Bronchial lymph node (tissue), 1 donor: ENCODE measurements around a stretch of chr10.

DNA sequence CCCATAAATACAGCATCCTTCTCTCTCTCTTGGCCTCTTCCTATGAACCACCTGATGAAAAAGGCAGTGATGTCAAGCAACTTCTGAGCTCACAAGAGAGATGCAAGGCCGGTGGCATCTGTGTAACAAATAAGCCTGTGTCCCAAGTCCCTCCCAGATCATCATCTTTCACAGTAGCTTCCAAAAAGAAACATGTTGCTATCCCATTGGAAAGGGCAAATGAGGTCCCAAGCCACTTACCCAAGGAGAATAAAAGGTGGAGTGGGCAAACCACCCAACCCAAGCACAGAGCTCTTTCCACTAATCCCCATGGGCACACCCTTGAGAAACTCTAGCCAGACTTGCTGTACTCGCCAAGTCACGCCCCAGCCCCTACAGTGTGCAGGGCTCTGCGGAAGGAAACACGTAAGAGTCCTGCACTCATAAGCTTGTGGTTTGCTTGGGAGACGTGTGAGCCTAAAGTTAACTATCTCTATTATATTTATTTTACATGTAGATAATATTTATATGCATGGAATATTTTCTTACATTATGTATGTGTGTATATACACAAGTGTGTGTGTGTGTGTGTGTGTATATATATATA lies 430.5 kb upstream of the MGMT start:
- PRO-cap: unidirectional peak, minus-strand start at position 333 of the sequence

GRCh38 chr10:129710459-129710854 lies 243.4 kb downstream of the MGMT start:
- PRO-cap: no peak

- PRO-cap: bidirectional peak, plus-strand start at chr10:129970858, minus-strand start at chr10:129970798
Measured at GRCh38 chr10:129970725-129970958, 6.6 kb upstream of the EBF3 start.

DNA sequence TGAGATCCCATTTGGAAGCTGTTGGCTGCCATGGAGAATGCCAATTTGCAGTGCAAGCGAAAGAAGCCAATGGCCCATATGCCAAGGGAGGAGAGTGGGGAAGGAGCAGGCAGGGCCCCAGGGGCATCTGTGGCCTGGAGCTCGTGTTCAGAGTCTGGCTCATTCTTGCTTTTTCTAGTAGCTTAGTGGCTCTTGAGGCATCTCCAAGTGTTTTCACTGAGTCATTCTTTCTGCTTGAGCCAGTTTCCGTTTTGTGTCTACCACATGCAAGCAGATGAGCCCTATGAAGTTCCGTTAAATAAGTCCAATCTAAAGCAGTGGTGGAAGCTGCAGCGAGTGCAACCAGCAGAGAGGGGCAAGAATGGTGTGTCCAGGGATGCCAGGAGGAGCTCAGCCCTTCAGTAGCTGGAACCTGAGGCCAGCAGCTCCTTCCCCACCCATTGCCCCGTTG lies 57.3 kb upstream of the EBF3 start:
- PRO-cap: no peak

- PRO-cap: bidirectional peak, plus-strand start at chr10:130110579, minus-strand start at chr10:130110477
Measured at GRCh38 chr10:130110147-130110713, 400 bp downstream of the C10orf143 start.

- PRO-cap: no peak
Measured at GRCh38 chr10:130137687-130138560, 1.7 kb downstream of the GLRX3 start.

GRCh38 chr10:131269436-131269785 lies 42.1 kb downstream of the TCERG1L start:
- PRO-cap: no peak

DNA sequence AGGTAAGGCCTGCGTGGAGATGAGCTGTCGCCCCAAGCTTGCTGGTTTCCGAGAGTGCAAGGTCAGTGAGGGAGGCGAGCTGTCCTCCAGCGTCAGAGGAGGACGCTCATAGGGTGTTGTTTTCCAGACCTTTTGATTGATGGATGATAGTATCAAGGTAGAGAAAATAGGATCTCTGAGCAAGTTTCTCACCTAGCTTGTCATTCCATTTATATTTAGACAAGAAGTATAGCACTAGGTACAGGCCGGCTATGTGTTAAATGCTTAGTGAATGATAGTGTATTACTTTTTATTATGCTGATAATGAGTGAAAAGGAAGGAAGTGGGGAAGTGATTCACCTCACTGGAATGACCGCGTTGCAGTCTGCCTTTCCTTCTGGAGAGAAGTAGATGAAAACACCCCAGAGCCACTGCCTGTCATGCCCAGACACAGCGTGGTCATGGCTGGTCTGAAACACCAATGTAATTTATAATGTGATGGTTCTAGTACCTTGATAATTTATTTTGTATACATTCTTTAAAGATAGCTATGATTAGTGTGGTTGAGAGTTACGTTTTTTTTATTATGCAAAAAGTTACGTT lies 33.8 kb downstream of the BNIP3 start:
- PRO-cap: no peak

DNA sequence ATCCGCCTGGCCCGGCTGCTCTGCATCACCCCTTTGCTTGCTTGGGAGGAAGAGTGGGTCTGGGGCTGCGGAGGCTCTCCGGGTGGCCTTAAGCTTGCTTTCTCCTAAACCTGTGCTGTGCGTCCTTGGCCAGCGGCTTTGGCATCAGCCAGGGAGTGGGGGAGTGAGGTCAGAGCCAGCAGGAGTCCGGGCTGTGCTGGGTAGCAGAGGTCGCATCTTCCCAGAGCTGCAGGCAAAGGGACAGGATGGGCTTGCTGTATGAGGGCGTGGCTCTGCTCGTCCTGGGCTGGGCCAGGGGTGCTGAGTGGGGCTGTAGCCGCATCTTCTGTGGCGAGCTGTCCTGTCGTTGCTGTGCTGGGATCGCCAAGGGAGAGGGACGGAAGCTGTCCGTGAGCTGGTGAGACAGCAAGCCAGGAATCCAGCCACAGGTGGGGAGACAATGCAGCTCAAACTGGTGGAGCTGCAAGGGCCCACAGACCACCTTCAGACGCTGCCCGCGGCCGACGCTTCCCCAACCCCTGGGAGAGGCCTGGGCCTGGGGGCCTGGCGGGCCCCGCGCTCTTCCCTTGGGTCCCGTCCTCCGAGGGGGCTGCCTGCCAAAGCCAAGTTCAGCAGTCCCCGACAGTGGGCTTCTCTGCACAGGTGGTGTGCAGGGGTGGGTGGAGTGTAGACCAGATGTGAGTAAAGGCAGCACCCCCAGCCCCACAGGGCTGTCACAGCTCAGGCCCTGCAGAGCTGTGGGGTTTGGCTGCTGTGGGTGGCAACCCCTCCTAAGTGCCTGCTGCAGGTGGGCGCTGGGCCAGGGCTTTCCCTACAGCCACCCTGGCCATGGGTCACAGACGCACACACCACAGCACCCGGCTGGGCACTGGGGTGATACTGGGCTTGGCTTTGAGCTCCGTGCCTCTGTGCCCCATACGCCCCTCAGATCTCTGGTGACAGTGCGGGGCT lies 20.8 kb downstream of the BNIP3 start:
- PRO-cap: no peak

DNA sequence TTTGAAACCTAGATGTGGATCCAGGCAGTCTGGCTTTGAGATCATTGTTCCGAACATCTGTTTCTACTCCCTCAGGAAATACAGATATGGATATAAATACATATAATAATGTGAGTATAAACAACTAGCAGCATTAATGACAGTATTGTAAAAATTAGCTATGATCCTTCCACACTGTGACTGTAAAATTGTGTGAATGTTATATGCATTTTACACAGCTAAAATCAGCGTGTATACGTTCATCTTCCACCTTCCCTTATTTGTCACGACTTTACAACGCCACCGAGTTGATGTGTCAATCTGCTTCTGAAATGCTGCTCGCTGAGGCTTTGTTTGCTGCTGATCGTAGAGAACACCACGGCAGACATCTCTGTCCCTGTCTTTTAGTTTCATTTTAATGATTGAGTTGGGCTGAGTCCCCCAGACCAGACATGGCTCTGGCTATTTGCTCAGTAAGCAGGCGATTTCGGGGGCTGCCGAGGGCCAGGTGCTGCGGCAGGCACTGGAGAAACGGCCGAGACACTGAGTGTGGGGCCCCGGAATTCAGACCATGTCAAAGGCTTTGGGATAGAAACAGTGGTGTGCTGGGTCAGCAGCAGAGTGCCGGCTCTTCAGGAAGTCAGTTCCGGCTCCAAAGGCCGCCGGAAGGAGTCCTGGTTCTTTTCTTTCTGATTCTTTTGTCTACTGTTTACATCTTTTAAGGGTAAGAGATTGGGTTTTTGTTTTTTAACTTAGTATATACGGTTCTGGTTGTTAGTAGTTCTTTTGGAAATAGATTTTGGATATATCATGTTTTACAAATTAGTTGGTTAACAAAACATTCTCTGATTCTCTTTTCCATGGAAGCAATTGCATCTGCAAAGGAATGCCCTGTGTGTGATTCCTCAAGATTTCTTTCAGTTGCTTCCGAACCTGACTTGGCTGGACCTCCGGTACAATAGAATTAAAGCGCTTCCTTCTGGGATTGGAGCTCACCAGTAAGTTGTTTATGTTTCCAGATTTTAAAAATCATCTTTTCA lies 5.0 kb downstream of the LRRC27 start:
- PRO-cap: unidirectional peak, plus-strand start at position 392 of the sequence

GRCh38 chr10:132387528-132388421 lies 9.2 kb upstream of the PWWP2B start:
- PRO-cap: no peak

DNA sequence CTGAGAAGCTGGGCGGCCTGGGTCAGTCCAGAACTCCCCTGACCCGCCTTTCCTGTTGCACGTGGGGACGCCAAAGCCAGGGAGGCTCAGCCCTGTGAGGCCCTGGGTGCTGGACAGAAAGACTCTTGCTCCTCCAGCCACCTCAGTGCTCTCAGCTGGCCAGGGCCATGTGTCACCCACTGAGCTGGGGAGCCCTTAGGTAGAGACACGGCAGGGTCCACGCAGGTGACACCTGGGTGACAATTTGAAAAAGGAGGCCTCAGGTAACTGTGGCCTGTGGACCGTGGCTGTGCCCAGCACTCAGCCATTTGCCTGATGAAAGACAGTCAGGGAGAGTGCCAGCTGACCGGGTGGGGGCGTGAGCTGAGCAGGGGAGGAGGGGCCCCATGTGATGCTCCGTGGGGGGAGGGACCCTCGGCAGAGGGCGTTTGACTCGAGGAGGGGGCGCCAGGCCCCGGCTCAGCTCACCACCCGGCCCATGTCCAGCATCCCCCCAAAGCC lies 70.2 kb downstream of the PWWP2B start:
- PRO-cap: no peak

GRCh38 chr10:132539392-132539968 lies 1.9 kb downstream of the INPP5A start:
- PRO-cap: no peak

DNA sequence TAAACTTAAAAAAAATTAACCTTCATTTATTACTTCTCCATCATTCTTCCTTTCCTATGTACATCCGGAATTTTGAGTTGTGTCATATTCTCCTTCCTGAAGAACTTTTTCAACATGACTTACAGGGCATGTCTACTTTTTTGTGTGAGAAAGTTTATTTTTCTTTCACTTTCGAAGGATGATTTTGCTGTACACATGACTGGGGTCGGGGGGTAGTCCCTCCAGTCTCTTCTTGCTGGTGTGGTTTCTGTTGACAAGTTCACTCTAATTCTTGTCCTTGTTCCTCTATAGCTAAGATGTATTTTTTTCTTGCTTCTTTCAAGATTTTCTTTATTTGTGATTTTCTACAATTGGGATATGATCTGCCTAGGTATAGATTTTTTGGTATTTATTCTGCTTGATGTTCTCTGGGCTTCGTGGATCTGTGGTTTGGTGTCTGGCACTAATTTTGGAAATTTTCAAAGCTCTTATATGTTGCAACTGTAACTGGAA lies 55.9 kb downstream of the INPP5A start:
- PRO-cap: no peak

DNA sequence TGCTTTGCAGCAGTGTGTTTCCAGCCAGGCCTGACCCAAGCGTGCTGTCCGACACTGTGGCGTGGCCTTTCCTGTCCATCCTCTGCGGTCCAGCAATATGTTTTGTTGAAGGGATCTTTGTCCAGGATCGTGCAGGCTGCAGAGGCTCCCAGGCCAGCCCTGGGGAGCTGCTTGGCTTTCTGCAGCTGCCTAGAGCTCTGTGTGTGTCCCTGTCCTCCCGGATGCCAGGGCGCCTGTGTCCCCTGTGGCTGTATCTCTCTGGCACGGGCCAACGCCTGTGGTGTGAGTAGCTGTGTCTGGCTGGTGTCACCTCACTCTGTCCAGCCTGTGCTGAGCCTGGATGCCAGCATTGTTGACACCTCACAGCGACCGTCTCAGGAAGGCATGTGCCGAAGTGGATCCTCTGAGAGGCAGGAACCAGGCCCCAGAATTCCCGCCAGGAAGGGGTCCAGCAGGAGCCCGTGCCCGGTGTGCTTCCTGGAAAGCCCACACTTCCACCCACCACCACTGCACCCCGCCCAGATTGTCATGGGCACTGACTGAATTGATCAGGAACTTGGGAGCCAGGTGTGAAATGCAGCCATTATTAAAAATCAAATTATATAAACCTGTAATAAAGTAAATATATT lies 94.6 kb downstream of the INPP5A start:
- PRO-cap: no peak

DNA sequence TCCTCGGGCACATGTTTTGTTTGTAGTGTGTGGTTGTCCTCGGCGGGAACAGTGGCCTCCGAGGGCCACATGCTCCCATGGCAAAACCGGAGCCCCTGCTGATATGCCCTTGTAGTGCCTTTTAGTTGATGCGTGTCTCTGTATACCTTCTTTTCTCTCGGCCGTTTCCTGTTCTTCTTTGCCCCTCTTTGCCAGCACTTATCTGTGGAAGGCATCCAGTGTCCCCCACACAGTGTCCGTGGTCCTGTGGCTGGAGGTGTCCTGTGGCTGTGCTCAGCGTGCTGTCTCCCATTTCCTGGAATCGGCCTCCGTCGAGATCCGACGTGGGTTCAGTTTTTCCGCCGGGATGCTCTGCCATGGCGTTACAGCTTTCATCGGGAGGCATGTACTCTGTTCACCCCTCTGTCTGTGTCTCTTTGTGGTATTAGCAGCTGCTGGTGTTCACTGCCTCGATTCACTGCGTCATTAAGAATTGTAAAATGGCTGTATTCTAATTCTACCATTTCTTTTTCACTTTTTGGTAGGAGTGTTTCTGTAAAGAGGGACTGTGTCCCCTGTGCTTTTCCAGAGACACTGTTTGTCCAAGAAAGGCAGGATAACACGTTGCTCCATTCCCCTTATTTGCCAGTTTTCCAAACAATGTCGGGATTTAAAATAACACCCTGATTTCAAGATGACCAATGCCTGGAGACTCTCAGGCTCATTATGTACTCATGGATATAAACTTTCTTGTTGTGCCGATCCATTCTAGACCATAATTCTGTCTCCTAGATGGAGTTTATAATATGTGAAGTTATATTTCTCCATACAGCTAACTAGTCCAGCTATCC lies 103.2 kb downstream of the INPP5A start:
- PRO-cap: no peak

DNA sequence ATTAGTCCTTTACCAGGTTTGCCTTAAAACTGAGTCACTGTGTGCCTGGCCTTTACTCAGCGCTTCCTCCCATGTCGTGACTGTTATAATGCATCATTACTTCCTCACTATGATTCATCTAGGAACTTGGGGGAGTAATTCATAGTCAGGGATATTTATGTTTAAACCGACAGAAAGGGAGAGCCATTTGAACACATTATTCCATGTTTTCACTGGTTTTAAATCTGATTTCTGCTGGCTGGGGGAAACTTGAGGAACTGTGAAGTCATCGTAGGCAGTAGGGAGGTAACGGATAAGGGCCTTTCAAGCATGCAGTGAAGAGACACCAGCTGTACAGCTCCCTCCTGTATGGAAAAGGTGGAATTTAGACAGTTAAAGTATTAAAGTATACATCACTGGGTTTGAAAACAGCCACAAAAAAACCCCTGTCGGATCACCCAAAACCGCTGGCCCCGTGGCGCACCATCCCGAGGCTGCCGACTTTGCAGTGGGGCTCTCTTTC lies 119.8 kb downstream of the NKX6-2 start:
- PRO-cap: no peak

DNA sequence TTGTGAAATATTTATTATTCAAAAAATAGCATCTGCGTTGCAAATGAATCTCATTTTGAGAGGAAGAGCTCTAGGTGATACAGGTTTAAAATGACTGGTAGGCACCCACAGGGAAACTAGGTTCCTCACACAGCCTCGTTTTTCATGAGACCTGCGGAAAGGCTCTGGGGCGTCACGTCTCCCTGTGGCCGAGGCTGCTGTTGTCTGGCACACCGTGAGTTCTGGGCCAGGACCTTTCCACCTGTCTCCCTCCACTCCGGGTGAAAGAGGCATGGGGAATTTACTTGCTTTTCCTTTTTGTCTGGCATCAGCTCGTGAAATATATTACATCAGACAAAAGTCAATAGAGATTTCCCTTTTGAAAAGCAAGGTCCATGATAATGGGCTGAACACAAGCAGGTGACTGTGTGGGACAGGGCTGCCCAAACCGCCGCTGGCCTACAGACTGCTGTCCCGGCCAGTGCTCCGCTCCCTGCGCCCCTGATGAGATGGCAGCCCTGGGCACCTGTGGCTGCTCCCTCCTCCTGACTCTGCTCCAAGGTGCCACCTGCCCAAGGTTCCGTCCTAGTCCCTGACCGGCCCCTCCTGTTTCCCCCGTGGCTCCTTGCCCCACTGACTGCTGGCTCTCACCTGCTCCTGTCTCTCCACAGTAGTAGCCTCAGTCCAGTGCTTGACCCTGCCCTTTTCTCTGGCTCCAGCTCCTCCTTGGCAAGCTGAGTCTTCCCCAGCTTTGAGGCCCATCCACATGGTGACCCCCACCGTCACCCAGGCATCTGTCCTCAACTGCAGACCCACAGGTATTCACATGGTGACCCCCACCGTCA lies 109.6 kb downstream of the NKX6-2 start:
- PRO-cap: no peak

DNA sequence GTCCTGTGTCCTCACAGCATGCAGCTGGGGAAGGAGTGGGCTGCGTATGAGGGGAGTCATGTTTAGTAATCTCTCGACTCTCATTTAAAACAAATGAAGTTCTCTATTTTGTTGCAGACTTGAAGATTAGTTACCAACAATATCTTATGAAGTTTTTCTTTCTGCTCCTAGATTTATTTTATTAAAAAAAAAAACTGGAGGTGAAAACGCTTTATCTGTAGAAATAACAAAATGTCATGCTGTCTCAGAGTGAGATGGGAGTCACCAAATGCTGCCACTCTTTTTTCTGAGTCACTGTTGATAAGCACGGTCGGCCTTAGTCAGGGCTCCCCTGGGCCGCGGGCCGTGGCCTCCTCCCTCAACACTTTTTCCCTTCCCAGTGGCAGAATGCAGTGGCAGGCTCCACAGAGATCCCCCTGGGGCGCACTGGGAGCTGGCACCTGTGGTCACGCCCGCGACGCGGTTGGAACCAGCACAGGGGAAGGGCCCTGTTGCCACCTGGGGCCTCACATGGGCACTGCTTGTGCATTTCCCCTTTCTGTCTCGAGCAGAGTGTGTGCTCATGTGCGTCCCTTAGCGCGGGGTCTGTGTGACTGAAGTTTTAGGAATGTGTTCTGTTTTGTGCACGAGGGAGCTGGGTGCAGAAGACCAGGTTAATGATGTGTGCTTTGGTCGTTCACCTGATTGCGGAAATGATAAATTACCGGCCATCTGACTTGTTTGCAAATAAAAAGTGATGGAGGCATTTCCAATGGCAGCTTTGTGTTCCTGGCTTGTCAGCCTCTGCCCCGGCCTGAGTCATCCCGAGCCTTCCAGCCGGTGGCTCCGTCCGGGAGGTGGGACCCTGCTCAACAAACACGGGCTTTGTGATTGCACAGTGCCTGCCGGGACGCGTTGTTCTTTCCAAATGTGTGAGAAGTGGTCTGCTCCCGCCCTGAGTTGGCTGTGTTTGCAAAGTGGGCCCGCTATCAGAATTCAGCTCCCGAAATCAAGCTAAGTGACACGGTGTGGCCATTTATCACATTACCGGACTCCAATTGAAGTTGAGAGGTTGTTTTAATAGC lies 100.7 kb downstream of the NKX6-2 start:
- PRO-cap: no peak

DNA sequence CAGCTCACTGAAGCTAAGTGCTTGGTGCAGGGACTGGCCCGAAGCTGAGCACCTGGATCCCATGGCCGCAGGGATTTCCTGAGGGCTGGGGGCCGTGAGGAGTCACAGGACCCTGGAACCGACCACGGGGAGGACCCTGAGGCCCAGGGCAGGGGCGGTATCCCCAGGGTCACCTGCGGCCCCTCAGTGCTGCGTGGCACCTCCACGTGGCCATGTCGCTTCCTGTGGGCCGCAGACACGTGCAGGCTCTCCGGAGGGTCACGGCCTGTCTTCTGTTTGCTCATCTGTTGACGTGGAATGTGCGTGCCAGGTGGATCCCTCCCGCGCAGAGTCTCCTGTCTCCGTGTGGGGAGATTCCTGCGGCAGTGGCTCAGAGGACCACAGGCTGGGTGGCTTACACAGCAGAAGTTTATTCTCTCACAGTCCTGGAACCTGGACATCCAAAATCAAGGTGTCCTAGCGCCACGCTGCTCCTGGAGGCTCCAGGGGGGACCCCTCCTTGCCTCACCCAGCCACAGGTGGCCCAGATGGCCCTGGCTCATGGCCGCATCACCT lies 53.3 kb downstream of the NKX6-2 start:
- PRO-cap: no peak